Peyer's patch (tissue), 4 donors: ENCODE measurements around the genes ABHD10, CD200R1L, USF3 and CCDC191.

GRCh38 chr3:111978382-111979620, at the start of gene ABHD10:
ABHD10 (plus strand) TSS chr3:111979026.
- PRO-cap: bidirectional peak, plus-strand start at chr3:111979039, minus-strand start at chr3:111978845; unidirectional peak, minus-strand start at chr3:111979401
- RAMPAGE, long total RNA, 4 experiments: start-site peak on the plus strand in 3 of 4 experiments, at chr3:111978984-111979052 at its widest, 22 to 71 reads per replicate

DNA sequence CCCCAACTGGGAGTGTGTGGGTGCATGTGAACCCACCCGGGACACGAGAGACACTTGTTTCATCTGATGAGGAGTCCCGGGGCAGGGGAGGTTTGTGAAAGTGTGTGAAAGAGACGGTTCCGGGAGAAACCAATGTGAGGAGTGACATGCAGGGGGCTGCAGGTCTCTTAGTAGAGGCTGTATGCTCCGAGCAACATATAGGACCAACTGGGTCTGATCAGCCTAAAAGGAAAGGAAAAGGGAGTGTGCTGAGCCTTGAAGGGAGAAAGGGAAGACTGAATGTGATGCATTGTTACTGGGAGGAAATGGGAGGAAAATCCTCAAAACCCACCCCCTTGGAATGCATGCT, 8.9 kb upstream of the SLC9C1 start:
- PRO-cap: no peak
- RAMPAGE, long total RNA, 4 experiments: no peak in any of the 4 experiments

- PRO-cap: no peak
- RAMPAGE, long total RNA, 4 experiments: no peak in any of the 4 experiments
These were observed 13.4 kb downstream of the ATG3 start for GRCh38 chr3:112548330-112548860.

DNA sequence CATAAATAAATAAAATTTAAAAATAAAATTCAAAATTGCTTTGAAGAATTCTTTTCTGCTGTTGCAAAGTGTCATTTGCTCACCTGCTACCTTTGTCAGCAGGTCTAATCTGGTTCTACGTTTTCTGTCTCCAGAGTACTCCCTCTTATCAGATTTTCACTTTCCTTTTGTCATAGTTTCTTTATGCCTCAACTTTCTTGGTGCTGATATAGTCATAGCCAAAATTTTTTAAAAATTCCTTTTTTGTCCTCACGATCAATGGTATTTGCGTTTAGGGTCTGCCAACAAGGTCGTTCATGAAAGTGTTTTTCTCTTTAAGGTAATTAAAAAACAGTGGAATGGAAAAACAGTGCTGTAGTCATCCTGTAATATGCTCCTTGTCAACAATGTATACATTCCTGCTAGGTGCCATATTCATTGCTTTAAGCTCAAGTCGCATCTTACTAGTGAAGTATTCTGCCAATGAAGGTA, 1.3 kb downstream of the SLC35A5 start:
- PRO-cap: no peak
- RAMPAGE, long total RNA, 4 experiments: no peak in any of the 4 experiments

GRCh38 chr3:112846810-112847211, at the start of gene CD200R1L:
CD200R1L (minus strand) TSS chr3:112846864.
- PRO-cap: no peak
- RAMPAGE, long total RNA, 4 experiments: no peak in any of the 4 experiments

- PRO-cap: no peak
- RAMPAGE, long total RNA, 4 experiments: no peak in any of the 4 experiments
These were observed 931 bp upstream of the CD200R1L start for GRCh38 chr3:112847626-112847964.

GRCh38 chr3:112939760-112939962, 35.2 kb downstream of the CD200R1 start:
- PRO-cap: unidirectional peak, plus-strand start at chr3:112939878
- RAMPAGE, long total RNA, 4 experiments: no peak in any of the 4 experiments

GRCh38 chr3:112973668-112974199, 1.2 kb downstream of the CD200R1 start:
- PRO-cap: no peak
- RAMPAGE, long total RNA, 4 experiments: no peak in any of the 4 experiments

GRCh38 chr3:113051298-113051584, 31.8 kb upstream of the NEPRO start:
- PRO-cap: no peak
- RAMPAGE, long total RNA, 4 experiments: no peak in any of the 4 experiments

DNA sequence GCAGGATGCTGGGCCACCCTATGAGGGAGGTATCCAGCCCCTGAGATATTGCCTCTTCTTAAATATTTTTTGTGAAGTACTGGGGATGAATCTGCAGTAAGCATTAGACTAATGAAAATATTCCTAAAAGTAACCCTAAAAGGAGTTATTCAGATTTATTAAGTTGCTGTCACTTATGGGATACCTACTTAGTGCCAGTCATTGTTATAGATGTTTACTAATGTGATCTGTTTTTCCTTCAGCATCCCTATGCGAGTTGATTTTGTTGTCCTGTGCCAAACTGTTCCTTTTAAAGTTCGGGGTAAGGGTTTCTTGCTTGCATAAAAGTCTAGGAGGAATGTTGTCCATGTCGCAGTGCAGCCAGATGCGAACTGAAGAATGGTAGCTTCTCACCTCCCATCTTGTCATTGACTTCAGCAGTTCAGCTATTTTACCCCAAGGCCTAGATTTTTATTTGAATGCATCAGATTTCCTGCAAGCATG, 21.3 kb downstream of the BOC start:
- PRO-cap: no peak
- RAMPAGE, long total RNA, 4 experiments: no peak in any of the 4 experiments

GRCh38 chr3:113291333-113291989, 80.1 kb downstream of the BOC start:
- PRO-cap: no peak
- RAMPAGE, long total RNA, 4 experiments: no peak in any of the 4 experiments

DNA sequence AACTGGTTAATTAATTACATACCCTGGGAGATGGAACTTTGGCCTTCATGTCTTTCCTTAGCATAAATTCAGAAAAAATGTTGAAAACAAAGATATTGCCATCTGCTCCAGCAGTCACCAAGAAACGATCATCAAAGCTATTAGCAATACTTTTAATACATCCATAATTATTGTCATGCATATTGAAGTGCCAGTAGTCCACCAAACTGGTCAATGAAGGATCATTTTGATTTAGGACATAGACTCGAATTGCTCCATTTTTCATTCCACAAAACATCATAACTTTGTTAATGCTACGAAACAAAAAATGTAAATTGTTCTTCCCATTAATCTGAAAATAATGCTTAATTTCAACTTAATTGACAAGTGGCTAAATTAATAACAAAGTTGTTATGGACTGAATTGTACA, 75.3 kb downstream of the CFAP44 start:
- PRO-cap: no peak
- RAMPAGE, long total RNA, 4 experiments: start-site peak on the minus strand in 1 of 4 experiments, centred at position 54 of the sequence, 18 reads per replicate

GRCh38 chr3:113533595-113534000, 1.2 kb downstream of the SIDT1 start:
- PRO-cap: bidirectional peak, plus-strand start at chr3:113533813, minus-strand start at chr3:113533704
- RAMPAGE, long total RNA, 4 experiments: no peak in any of the 4 experiments

DNA sequence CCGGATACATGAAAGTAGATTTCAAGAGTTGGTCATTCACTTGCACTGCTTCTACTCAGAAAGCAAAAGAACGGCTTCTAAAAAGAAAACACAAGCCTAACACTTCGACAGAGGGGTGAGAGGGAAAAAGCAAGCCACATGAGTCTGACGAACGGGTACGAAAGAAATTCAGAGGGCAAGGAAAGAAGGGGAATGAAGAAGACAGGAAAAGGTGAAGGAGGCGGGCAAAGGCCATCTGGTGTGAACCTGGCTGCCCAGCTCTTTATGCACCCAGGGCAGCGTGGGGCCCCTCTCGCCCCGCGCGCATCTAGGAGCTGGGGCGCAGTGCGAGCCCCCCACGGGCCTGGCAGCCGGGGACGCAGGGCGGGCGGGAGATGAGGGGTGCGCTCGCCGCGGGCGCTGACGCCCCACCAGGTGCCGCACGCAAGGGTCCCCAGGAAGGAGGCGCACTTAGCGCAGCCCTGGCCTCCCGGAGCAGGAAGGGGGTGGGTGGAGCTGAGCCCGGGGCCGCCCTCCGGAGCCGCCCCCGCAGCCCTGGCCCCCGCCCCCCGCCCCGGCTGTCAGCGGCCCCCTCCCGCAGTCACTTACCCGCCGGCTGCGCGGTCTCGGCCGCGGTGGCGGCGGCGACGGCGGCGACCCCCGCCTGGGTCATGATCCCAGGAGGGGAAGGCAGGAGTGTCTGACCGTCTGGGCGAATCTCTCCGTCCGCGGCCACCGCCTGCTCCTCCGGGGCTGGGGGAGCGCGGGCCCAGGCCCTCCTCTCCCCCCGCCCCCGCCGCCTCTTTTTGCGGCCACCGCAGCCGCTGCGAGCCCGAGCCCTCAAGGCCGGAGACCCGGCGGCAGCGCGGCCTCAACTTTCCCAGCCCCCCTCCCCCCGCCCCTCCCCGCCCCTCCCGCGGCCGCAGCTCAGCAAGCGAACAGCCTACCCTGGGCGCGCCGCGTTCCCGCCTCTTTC, at the start of gene USF3:
USF3 (minus strand) TSS at position 861 of the 955 bp plus-strand sequence.
- PRO-cap: unidirectional peak, plus-strand start at position 110 of the sequence; bidirectional peak, plus-strand start at position 587 of the sequence, minus-strand start at position 478 of the sequence; bidirectional peak, plus-strand start outside the sequence, minus-strand start at position 883 of the sequence
- RAMPAGE, long total RNA, 4 experiments: start-site peak on the minus strand in 1 of 4 experiments, centred at position 854 of the sequence, 10 reads per replicate

DNA sequence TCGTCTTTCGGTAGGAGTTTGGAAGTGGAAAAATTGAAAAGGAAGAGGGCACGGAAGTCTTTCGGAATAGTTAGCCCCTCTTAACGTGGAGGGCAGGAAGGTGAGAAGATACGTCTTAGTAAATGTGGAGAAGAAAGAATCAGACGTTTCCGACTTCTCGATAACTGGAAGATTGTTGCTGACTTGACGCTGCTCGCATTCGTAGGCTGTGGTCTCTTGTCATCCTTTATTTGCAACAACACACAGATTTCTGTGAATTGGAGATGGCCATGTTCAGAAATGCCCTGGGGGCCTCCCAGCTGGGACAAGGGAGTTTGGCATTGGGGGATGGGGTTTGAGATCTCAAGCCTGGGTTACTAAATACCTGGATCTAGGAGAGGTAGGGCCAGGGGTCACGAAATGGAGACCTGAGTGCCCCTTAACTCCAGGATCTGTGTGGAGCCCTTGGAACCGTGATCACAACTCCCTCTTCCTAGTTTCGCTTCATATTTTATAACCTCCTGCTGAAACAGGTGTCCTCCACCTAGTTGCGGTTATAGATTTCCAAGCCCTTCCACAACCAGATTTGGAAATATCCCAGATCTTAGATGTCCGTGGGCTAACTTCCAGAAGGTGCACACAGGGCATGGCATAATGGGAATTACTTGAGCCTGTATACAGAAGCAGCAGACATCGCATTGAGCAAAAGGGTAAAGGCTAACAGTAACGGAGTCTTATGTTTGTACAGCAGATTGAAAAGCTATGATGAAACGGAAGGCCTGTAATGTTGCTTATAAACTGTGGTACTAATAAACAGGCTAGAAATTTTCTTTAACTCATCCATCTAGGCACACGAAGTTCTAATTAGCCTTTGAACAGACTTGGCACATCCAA, 869 bp upstream of the USF3 start:
- PRO-cap: unidirectional peak, plus-strand start at position 163 of the sequence; unidirectional peak, minus-strand start at position 464 of the sequence
- RAMPAGE, long total RNA, 4 experiments: no peak in any of the 4 experiments

DNA sequence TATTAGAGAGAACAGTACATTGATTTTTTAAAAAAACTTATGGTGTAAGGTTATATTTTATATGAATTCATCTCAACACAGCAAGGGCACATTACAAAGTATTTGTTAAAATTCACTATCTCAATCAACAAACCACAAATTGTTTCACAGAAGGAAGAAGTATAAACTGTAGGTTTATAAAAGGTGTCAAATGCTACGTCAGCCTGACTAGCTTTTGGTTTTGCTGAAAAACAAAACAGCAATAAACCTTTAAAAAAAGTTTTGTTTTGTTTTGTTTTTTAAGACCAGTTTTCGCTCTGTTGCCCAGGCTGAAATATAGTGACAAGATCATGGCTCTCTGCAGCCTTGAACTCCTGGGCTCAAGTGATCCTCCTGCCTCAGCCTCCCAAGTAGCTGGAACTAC, 4.0 kb downstream of the NAA50 start:
- PRO-cap: no peak
- RAMPAGE, long total RNA, 4 experiments: no peak in any of the 4 experiments

GRCh38 chr3:113783496-113783980, 36.7 kb downstream of the ATP6V1A start:
- PRO-cap: no peak
- RAMPAGE, long total RNA, 4 experiments: no peak in any of the 4 experiments

DNA sequence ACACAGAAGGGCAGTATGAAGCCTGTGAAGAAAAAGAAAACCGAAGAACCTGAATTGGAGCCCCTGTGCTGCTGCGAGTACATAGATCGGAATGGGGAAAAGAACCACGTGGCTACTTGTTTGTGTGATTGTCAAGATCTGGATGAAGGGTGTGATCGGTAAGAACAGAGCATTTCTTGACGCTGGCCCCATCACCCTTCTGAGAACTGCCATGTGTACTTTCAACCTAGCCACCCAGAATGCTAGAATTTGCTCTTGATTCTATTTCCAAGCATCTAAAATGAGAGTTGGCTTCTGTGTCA, 944 bp downstream of the ZDHHC23 start:
- PRO-cap: no peak
- RAMPAGE, long total RNA, 4 experiments: no peak in any of the 4 experiments

- PRO-cap: bidirectional peak, plus-strand start at chr3:114056737, minus-strand start at chr3:114056517
- RAMPAGE, long total RNA, 4 experiments: start-site peak on the plus strand in 2 of 4 experiments, at chr3:114056732-114056816 at its widest, 18 to 92 reads per replicate; start-site peak on the minus strand in 3 of 4 experiments, at chr3:114056488-114056545 at its widest, 20 to 95 reads per replicate
These were observed at the start of gene CCDC191 for GRCh38 chr3:114055995-114057098. CCDC191 (minus strand) TSS chr3:114056526.

DNA sequence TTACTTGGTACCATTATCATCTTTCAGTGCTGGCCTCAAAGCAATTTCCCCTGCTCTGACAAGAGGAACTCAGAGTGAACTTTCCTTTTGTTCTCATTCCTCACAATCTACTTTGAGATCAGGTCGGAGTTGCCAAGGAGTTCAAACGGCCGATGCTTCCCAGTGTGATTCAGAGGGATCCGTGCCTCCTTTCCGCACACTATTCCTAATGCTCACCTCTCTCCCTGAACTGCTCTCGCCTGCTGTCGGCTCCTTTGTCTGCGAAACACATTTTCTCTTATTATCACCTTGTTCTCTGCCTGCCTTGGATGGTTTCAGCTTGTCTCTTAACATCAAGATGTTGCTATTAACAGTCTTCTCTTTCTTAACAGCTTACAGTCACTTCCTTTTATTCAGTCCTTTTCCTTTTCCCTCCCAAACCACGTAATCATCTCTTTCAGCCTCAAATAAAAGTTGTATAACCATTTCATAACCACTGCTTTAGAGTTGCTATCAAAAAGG, 36.0 kb downstream of the QTRT2 start:
- PRO-cap: no peak
- RAMPAGE, long total RNA, 4 experiments: no peak in any of the 4 experiments